Epithelial cell of prostate (primary cell): ENCODE results near the genes RBPJL, SPINT3, TNNC2 and CTSA.

DNA sequence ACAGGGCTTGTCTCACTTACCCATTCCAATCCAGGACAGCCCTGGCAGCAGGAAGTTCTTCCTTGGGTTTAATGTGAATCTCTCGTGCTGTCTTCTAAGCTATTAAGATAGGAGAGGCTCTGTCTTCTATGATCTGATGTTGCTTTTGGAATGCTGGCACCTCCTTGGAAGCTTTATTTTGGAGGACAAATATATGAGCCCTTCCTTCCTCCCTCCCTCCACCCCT, 1.1 kb upstream of the WFDC5 start:
- RRBS, result no CpG with 5 or more reads among the region's 1 CpG

- RRBS, result no CpG with 5 or more reads among the region's 3 CpGs
These were observed 20.1 kb upstream of the PI3 start for GRCh38 chr20:45154583-45155112.

DNA sequence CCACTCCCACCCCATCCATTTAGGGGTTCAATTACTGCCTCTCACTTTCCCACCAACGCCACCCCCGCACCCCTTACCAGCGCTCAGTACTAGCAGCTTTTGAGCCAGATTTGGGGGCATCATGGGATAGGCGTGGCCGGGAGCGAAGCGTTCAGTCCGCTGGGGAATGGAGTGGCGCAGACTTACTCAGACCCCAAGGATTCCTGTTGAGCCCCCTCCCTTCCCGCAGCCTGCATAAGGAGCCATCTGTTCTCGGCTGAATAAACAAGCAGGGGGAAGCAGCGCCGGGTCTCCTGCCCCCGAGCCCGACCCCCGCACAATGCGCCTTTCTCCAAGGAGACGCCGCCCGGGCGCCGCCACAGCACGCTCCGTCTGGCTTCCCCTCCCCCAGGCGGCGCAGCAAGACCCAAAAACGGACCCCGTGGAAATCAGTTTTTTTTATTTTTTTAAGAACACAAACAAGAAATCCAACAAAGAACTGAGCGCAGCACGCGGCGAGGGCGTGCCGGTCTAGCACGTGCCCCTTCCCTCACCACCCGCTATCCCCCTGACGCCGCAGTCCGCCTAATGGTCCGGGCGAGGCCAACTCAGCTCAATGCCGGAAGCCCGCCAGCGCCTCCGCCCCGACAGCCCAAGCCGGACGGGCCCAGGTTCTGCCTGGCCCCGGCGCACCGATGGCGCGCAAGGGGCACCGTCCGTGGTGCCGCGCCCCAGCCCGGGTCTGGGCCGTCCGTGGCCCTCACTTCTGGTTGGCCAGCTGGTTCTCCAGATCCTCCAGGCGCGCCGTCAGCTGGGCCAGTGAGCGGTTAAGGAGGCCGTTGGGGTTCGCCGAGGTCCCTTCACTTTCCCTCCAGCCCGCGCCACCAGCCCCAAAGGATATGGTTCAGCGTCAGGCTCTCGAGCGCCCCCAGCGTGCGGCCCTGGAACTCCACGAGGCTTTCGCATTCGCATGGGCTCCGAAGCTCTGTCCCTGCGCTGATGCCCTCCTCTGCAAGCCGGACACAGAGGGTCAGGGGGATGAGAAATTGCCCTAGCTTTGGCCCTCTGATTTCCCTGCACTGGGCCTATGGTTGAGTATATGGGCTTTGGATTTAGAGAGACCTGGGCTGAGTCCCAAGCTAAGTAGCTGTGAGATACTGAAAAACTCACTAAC, 13.2 kb upstream of the RBPJL start:
- RRBS, result 3% methylated on average over 31 of the region's 80 CpGs

DNA sequence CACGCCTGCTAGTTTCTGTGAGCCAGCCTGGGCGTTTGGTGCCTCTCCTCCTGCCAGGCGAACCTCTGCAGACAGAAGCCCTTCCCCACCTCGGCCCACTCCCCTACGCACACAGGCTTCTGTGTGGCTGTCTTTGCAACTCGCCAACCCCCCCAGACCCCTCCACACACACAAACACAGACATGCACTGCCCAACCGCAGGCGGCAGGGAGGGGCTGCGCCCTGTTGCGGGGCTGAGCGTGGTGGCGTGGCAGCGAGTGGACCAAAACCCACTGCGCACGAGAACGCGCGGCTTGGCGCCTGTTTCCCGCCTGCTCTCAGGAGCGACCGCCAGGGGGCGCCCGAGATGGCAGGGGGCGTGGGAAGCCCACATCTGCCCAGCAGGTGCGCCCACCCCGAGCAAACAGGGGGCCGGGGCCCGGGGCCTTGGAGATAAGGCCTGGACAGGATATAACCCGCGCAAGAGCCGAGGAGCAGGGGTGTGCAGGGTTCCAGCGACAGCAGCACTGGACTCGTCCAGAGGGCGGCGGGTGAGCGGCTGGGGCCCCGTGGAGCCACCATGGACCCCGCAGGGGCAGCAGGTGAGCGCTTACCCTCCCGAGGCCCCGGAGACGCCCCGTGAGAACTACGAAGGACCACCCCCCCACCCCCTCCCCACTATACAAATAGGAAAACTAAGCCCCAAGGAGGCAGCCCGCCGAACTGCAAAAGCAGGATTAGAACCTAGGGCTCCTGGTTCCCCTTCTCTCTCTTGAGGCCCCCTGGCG, at the start of gene RBPJL:
Gene RBPJL (plus strand): TSS at position 477 of the 767 bp plus-strand sequence.
- RRBS, result no CpG with 5 or more reads among the region's 48 CpGs

- RRBS, result no CpG with 5 or more reads among the region's 7 CpGs
These were observed 7.8 kb downstream of the SDC4 start for GRCh38 chr20:45340223-45340979.

DNA sequence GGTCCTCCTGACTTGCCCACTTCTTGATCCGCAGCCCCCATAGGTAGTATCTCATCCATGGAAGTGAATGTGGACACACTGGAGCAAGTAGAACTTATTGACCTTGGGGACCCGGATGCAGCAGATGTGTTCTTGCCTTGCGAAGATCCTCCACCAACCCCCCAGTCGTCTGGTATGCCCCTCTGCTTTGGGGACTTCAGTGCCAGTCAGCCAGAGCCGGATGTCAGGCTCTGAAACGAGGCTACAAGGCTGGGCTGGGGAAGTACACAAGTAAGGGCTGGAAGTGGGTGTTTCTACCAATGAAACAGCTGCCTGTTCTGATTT, 640 bp downstream of the DBNDD2 start:
- RRBS, result 93% methylated on average over 3 of the region's 6 CpGs

- RRBS, result no CpG with 5 or more reads among the region's 50 CpGs
These were observed 857 bp downstream of the WFDC2 start for GRCh38 chr20:45470303-45470916.

- RRBS, result no CpG with 5 or more reads among the region's 5 CpGs
These were observed at the start of gene SPINT3 for GRCh38 chr20:45515416-45515800. SPINT3 (minus strand) TSS chr20:45515622.

GRCh38 chr20:45778683-45780013, 12.5 kb downstream of the WFDC3 start:
- RRBS, result no CpG with 5 or more reads among the region's 11 CpGs

- RRBS, result no CpG with 5 or more reads among the region's 7 CpGs
These were observed 10.3 kb downstream of the WFDC3 start for GRCh38 chr20:45781108-45782032.

DNA sequence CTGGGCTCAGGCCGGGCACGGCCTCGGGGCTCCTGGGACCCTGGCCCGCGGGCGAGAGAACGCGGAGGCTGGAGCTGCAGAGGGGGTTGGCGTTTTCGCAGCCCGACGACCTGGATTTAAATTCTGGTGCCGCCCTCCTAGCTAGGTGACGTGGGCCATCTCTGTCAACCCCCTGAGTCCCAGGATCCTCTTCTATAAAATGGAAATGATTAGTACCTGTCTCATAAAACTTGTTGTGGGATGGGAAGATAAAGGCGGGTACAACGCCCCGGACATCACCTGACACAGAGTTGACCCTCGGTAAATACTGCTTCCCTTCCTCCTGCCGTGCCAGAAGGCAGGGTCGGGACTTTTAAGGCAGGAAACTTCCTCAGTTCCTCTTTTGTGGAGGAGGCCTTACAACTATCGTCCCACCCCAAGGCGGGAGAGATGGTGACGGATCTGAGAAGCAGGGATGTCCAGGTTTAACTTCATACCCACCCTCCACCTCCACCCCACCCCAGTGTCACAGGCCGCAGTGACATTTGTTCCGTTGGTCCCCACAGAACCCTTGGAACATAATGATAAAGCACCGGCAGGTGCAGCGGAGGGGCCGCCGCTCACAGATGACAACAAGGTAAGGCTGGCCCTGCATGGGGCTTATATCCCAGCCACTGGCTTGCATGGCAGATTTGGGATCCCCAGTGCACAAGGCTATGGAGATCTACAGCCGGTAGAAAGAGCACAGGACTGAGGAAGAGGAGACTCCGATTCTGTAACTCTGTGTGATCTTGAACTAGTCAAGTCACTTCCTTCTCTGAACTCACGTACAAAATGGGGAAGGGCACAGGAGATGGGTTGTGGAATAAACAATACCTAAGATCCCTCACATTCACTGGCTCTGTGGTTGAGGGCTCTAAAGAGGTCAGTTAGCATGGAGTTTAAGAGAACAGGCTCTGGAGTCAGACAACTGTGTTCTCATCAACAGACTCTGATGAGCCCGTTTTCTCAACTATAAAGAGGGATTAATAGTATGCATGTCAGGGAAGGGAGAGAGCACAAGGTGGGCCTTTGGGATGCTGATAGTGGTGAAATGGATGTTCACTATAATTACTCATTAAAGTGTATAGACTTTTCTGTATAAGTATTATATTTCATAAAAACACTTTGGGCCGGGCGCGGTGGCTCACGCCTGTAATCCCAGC, 770 bp downstream of the DNTTIP1 start:
- RRBS, result no CpG with 5 or more reads among the region's 37 CpGs

GRCh38 chr20:45827155-45827674, at the start of gene TNNC2:
TNNC2 (minus strand) TSS chr20:45827312.
- RRBS, result 79% methylated on average over 3 of the region's 8 CpGs

GRCh38 chr20:45872453-45872991, 8.5 kb upstream of the ZSWIM1 start:
- RRBS, result no CpG with 5 or more reads among the region's 6 CpGs

DNA sequence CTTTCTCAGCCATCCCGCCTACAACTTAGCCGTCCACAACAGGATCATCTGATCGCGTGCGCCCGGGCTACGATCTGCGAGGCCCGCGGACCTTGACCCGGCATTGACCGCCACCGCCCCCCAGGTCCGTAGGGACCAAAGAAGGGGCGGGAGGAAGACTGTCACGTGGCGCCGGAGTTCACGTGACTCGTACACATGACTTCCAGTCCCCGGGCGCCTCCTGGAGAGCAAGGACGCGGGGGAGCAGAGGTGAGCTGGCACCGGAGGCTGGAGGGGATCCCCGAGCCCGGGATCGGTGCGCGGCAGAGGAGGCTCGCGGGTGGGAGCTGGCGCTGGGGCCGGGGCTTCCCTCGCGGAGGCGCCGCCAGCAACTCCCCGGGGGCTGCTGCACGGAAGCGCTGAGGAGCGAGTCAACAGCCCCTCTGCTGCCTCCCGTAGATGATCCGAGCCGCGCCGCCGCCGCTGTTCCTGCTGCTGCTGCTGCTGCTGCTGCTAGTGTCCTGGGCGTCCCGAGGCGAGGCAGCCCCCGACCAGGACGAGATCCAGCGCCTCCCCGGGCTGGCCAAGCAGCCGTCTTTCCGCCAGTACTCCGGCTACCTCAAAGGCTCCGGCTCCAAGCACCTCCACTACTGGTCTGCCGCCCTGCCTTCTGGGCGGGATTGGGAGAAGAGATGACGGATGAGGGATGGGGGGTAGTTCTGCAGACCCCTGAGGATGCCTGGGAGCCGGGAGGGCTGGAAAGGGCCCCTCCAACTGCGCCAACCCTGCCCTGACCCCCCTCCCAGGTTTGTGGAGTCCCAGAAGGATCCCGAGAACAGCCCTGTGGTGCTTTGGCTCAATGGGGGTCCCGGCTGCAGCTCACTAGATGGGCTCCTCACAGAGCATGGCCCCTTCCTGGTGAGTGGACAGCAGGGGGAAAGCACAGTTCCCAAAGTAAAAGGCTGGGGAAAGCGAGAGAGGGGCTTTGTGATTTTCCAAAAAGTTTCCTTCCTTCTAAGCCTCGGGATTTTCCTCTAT, at the start of gene CTSA:
Gene CTSA (plus strand): TSS at position 205 of the 1,017 bp plus-strand sequence.
- RRBS, result under 1% methylated on average over 39 of the region's 69 CpGs

DNA sequence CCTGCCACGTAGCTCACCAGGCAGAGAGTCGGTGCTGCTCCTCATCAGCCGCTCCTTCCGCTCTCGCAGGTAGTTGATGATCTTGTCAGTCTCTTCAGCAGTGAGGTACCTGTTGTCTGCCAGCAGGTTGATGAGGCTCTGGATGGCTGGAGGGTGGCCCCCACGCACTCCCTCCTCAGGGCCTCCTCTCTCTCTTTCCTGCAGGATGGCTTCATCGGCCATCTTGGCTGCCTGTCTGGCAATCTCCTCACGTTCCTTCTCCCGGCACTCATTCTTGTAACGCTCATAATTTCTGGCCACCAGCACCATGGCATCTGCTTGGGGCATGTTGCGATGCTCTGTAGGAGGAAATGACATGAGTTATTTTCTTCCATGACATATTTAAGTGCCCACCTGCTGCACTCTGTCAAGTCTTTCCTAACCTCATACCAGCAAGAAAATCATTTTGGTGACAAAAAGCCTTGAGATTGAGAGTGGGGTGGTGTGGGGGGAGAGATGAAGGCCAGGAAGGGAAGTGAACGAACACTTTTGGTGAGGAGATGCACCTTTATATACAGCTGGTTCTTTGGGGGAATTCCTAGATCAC, 26.3 kb downstream of the NCOA5 start:
- RRBS, result no CpG with 5 or more reads among the region's 12 CpGs

DNA sequence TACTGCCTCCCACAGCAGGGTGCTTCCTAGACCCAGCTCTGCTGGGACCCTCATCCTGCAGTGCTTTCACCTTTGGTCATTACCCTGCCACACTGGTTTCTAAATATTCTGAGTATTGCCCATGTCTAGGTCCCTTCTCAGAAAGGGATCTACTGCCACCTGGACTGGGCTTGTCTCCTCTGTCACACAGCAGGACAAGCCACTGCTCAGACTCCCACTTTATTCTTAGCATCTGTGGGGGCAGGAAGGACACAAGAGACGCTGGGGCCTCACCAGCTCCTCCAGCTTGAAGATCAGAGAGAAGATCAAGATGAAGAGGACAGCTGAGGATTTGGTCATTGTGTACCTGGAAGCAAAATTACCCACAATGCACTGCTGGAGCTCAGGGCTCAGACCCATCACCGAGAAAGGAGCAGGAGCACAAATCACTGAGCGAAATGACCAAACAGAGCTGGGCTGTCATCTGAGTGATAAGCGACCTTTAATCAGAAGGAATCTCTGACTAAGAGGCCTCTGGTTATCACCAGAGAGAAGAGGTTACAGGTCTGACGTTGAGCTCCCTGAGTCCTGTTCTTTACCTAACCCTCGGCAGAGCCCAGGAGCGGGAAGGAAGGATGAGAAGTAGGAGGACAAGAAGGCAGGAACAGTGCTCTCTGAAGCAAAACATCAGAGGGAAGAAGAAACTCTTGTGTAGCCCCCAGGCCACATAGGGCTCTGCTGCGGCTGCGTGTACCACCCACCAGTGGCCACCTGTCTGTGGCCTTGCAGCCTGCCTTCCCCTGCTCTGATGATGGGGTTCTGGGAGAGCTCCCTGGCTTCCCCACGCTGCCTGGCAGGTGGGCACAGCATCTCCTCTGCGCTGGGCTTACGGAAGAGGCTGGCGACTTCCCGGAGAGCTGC, 8.4 kb downstream of the SLC35C2 start:
- RRBS, result 96% methylated on average over 1 of the region's 14 CpGs

DNA sequence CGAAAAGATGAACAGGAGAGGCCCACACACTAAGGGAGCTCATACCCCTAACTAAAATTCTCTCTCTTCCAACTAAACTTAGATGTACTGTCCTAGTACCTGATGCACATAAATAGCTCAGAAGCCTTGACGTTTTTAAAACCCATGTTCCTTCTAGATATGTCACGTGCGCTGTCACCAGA, 142.6 kb downstream of the ZMYND8 start:
- RRBS, result no CpG with 5 or more reads among the region's 4 CpGs

DNA sequence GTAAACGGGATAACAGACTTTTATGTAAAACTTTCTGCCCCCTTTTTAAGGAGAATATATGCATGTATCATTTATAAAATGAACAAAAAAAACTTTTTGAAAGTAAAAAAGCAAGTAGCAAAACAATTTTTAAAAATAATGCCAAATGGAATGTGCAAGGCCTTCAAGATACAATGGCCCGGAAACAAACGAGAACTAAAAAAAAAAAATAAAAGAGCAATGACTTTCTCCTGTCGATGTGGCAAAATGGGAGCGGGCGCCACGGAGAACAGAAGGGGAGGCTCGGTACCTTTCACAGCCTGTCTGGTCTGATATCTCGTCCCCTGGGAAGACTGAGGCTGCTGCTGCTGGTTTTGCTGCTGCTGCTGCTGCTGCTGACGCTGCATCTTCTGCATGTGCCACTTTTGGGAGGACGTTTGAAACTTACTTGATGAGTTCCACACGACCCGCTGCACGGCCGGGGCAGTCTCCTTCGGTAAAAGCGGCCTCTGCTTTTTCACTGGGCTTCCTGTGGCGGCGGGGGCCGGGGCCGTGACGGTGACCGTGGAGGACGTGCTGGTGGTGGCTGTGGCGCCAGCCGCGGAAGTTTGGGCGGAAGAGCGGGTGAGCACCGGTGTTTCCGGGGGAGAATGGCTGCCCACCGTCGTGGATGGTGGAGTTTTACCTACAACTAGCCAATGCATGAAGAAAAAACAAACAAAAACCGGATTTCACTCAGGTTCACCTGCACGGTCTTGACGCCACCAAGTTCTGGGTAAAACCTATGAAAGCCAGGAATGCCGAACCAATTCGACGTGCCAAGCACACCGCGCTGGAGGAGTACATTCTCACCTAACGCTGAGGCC, 117.8 kb downstream of the ZMYND8 start:
- RRBS, result 94% methylated on average over 18 of the region's 42 CpGs

- RRBS, result no CpG with 5 or more reads among the region's 13 CpGs
These were observed 107.1 kb downstream of the ZMYND8 start for GRCh38 chr20:47249244-47250047.

GRCh38 chr20:47258535-47259648, 97.6 kb downstream of the ZMYND8 start:
- RRBS, result no CpG with 5 or more reads among the region's 18 CpGs